Gastrocnemius medialis (tissue), 3 donors: ENCODE data around the gene PPP4R3A.

DNA sequence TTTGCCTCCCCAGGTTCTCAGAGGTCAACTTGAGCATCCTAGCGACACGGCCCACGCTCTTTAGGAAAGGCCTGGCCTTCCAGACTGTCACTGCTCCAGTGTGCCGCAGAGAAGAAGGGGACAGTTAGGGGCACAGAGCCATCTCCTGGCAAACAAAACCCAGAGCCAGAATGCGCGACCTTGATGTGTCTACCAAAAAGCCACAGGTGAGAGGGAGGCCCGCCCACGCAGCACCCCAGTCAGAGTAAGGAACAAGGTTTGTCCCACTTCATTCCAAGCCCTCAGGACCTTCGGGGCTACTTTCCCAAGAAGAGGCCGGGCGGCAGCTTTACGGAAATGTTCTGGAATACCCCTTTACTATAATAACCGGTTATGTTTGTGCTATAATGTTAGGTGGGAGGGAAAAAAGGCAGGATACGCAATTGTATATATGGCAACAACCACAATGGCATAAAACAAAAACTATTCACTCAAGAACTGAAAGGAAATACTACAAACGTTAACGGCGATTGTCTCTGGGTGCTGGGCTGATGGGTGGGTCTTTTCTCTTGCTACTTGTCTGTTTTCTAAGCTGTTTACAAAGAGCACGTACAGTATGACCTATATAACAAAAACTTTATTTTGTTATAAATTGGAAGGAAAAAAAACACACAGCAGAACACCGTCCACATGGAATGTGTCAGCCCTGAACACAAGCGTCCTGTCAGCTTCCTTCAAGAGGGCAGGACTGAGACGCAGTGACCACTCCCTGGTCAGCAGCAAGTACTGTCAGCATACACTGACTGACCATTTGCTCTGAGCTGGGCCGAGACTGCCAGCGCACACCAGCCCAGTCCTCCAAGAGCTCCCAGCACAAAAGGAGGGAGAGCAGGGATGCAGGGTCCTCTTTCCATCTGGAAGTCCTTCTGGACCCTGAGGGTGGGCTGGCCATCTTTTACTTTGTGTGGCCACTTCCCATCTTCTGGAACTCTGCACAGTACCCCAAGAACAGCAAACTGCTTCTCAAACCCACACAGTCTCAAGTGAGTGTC lies 12.2 kb downstream of the CCDC88C start:
- PRO-cap = no peak
- RAMPAGE, long total RNA, 3 experiments = no peak in any of the 3 experiments

GRCh38 chr14:91509785-91510733 lies at the start of gene PPP4R3A:
Gene PPP4R3A, minus strand, starts transcription at chr14:91510310.
- PRO-cap = bidirectional peak, plus-strand start at chr14:91510391, minus-strand start at chr14:91510287; bidirectional peak, plus-strand start at chr14:91510627, minus-strand start at chr14:91510520
- RAMPAGE, long total RNA, 3 experiments = start-site peak on the minus strand in 3 of 3 experiments, at chr14:91510285-91510555 at its widest, 18 to 127 reads per replicate

- PRO-cap = no peak
- RAMPAGE, long total RNA, 3 experiments = no peak in any of the 3 experiments
These were observed 44.9 kb upstream of the PPP4R3A start for GRCh38 chr14:91554945-91555445.

DNA sequence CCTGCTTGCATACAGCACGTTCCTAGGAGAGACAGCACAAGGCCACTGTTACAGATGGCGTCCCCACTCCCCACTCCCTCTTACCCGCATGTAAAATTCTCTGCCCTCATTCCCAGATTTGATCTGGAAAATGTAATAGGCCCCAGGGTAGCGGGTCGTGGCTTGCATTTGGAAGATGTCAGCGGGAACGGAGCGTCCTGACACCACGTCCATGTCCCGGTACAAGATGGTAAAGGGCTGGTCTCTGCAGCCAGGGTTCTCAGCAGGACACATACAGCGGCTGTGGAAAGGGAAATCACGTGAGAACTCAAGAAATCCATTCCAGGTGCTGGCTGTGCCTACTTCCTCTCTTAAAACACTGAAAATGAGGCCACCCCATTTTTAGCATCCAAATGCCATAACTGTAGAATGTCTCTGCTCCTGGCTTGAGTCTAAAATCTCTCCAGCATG lies 10.1 kb upstream of the TC2N start:
- PRO-cap = no peak
- RAMPAGE, long total RNA, 3 experiments = no peak in any of the 3 experiments

GRCh38 chr14:91882810-91883303 lies 15.5 kb upstream of the TC2N start:
- PRO-cap = no peak
- RAMPAGE, long total RNA, 3 experiments = no peak in any of the 3 experiments

DNA sequence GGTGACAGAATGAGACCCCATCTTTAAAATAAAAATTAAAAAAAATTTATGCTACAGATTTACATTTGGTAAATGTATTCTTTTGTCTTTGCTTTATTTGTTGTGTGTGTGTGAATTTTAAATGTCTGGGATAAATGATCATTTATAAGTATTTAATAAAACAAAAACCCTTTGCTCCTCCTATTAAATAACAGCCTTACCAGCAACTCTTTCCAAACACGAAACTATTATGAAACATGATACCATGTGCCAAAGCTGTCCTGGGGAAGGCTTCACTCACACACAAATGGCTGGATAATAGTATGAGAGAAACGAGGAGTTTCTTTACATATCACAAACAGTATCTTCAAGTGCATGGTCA lies 1.0 kb downstream of the ATXN3 start:
- PRO-cap = no peak
- RAMPAGE, long total RNA, 3 experiments = no peak in any of the 3 experiments

- PRO-cap = no peak
- RAMPAGE, long total RNA, 3 experiments = no peak in any of the 3 experiments
These were observed 2.0 kb upstream of the ATXN3 start for GRCh38 chr14:92108143-92109025.

DNA sequence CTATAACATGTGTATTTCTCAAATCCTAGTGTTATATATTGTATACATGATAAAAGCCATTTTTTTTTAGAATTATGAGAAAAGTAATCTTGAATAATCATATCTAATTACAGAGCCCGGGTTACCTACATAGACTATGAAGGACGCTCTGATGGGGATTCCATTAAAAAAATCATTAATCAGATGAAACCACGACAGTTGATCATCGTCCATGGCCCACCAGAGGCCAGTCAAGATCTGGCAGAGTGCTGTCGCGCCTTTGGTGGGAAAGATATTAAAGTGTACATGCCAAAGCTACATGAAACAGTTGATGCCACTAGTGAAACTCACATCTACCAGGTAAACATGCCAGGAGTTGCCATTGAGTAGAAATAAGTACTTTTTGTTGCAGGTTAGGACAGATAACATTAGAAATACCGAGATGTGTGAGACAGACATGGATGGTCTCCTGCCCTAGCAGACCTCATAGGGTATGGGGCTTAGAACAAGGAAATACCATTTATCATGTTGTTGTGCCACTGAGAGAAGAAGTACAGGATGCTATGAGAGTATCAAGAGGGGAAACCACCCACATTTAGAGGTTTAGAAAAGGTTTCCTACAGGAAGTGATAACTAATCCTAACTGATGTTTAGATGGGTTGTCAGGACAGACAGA lies 35.9 kb downstream of the CPSF2 start:
- PRO-cap = no peak
- RAMPAGE, long total RNA, 3 experiments = no peak in any of the 3 experiments

DNA sequence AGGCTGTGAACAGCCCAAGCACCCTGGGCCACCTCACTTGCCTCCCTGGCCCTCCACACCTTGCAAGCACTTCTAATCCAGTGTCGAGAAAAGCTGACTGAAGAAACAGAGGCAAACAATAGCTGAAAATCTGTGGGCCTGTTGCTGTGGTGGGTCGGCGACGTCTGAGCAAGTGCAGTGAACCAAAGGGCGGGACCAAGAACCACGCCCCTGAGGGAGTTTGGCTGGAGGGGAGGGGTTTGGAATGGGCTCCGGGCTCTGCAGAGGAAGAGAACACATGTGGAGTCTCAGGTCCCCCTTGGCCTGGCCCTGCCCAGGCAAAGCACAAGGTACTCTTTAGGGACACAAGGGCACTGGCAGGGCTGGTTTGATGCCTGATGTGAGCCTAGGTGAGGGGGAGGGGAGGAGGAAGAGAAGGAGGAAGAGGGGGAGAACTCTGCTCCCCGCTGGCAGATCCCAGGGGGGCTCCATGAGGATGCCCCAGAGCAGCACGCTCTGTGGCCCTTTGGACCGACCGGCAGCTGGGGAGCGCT lies 85.3 kb downstream of the CPSF2 start:
- PRO-cap = no peak
- RAMPAGE, long total RNA, 3 experiments = no peak in any of the 3 experiments

GRCh38 chr14:92254668-92255309 lies 68.2 kb upstream of the SLC24A4 start:
- PRO-cap = no peak
- RAMPAGE, long total RNA, 3 experiments = no peak in any of the 3 experiments

GRCh38 chr14:92553186-92553911 lies 39.8 kb downstream of the RIN3 start:
- PRO-cap = no peak
- RAMPAGE, long total RNA, 3 experiments = no peak in any of the 3 experiments

GRCh38 chr14:92601670-92602649 lies 88.4 kb downstream of the RIN3 start:
- PRO-cap = no peak
- RAMPAGE, long total RNA, 3 experiments = no peak in any of the 3 experiments

GRCh38 chr14:92667575-92667874 lies 80.9 kb downstream of the LGMN start:
- PRO-cap = no peak
- RAMPAGE, long total RNA, 3 experiments = no peak in any of the 3 experiments

- PRO-cap = no peak
- RAMPAGE, long total RNA, 3 experiments = no peak in any of the 3 experiments
These were observed 80.1 kb downstream of the LGMN start for GRCh38 chr14:92668278-92668746.

DNA sequence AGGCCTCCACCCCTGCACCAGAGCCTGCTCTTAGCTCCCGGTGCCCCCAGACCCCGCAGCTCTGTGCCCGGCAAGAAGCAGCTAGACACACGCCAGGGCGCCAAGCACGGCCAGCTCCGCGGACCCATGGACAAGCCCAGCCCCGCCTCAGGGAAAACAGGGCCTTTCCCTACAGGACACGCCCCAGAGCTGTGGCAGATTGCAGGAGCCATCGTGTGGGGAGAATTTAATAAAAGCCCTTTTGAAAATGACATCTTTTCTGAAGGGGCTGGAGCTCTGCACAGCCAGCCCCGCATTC lies 59.7 kb downstream of the LGMN start:
- PRO-cap = no peak
- RAMPAGE, long total RNA, 3 experiments = no peak in any of the 3 experiments

GRCh38 chr14:92877892-92878170 lies 45.1 kb upstream of the CHGA start:
- PRO-cap = no peak
- RAMPAGE, long total RNA, 3 experiments = no peak in any of the 3 experiments

DNA sequence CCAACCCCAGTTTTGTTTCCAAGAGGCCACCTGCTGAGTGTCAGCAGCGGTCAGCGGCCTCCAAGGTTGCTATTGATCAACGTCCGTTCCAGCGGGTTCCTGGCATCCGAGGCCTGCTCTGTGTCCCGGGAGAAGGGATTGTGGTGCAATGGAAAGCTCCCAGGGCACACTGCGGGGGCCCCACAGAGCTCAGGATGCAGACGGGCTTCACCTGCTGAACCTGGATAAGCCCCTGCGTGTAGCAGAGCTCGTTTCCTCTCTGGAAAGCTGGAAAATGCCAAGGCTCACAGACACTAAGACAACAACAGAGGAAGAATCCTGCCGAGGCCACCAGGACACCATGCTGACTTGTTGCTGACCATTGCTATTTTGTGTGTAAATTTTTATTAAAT lies 44.8 kb upstream of the CHGA start:
- PRO-cap = no peak
- RAMPAGE, long total RNA, 3 experiments = no peak in any of the 3 experiments

- PRO-cap = no peak
- RAMPAGE, long total RNA, 3 experiments = no peak in any of the 3 experiments
These were observed 6.5 kb downstream of the CHGA start for GRCh38 chr14:92929461-92929868.

DNA sequence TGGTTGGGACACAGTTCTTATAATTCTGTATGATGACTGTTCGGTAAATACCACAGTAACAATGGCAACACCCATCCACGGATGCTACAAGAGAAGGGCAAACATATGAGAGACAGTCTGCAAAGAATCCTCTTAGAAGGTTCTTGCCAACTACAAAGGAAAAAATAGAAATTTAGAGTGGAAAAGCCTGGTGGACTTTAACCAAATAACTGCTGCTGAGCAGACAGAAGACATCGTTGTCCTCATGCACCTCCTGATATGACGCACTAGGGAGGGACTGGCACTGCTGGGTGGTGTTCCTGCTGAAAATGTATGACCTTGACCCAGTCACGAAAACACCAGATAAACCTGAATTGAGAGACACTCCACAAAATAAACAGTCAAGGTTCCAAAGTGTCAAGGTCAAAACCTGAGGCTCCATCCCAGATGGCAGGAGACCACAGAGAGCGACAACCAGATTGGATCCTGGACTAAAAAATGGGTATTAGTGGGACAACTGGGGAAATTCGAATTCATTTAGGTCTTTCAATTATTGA lies 61.9 kb downstream of the CHGA start:
- PRO-cap = no peak
- RAMPAGE, long total RNA, 3 experiments = no peak in any of the 3 experiments

- PRO-cap = no peak
- RAMPAGE, long total RNA, 3 experiments = no peak in any of the 3 experiments
These were observed 76.2 kb downstream of the ITPK1 start for GRCh38 chr14:93039417-93040125.